Mesenchymal stem cell of the bone marrow (primary cell): ENCODE measurements around the gene CYP1B1.

DNA sequence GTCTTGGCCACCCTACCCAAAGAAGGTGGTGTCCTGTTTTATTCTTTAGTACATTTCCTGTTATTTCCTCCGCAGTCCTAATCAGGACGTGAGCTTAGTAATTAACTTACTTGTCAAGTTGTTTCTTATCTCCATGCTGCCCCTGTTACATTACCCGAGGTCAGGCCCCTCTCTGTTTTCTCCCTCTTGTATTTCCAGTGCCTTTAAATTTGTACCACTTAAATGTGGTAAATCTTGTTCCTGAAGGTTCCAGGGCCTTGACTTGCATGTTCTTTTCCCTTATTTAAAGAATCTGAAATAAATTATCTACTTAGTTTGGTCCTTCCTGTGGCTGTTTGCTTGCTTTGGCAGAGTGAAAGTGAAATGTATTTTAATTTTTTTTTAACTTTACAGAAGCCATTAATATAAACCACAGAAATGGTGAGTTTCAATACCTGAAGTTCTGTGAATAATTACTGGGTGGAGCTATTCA lies 73.5 kb upstream of the RMDN2 start:
- CAGE, long polyA plus RNA = no peak

GRCh38 chr2:37871877-37872305 lies 53.2 kb upstream of the RMDN2 start:
- CAGE, long polyA plus RNA = no peak

- CAGE, long polyA plus RNA = no peak
Measured at GRCh38 chr2:37918899-37919106, 6.3 kb upstream of the RMDN2 start.

- CAGE, long polyA plus RNA = no peak
Measured at GRCh38 chr2:38075886-38076582, at the start of gene CYP1B1. Gene CYP1B1 (minus strand): TSS chr2:38076151.

GRCh38 chr2:38083722-38085017 lies 8.2 kb upstream of the CYP1B1 start:
- CAGE, long polyA plus RNA = no peak

DNA sequence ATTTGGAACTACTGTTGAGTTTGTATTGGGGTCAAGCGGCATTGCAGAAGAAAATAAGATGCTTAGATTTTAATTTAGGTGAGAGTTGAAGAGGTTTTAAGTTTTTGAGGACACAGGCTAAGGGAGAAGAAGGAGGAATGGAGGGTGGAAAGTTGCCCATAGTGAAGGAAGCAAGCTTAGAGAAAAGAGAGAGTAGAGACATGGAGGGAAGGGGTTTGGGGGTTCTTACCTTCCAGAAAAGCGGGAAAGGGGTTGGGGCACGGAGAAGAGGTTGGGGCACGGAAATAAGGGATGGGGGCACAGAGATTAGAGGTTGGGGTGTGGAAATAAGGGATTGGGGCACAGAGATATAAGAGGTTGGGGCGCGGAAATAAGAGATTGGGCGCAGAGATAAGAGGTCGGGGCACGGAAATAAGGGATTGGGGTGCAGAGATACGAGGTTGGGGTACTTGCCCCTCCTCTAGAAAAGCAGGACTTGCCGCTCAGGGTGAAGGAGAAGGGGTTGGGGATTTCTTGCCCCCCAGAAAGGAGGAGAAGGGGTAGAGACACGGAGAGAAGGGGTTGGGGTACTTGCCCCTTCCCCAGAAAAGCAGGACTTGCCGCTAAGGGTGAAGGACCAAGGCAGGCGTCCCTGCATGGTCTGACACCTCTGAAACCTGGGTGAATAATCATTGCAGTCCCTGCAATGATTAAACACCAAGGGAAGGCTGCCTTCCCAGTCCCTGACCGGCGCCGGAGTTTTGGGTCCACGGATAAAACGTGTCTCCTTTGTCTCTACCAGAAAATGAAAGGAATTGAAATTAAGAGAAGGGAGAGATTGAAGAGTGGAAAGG lies 9.3 kb upstream of the CYP1B1 start:
- CAGE, long polyA plus RNA = no peak

GRCh38 chr2:38091717-38092817 lies 16.1 kb upstream of the CYP1B1 start:
- CAGE, long polyA plus RNA = no peak

GRCh38 chr2:38106393-38107331 lies 30.7 kb upstream of the CYP1B1 start:
- CAGE, long polyA plus RNA = no peak

DNA sequence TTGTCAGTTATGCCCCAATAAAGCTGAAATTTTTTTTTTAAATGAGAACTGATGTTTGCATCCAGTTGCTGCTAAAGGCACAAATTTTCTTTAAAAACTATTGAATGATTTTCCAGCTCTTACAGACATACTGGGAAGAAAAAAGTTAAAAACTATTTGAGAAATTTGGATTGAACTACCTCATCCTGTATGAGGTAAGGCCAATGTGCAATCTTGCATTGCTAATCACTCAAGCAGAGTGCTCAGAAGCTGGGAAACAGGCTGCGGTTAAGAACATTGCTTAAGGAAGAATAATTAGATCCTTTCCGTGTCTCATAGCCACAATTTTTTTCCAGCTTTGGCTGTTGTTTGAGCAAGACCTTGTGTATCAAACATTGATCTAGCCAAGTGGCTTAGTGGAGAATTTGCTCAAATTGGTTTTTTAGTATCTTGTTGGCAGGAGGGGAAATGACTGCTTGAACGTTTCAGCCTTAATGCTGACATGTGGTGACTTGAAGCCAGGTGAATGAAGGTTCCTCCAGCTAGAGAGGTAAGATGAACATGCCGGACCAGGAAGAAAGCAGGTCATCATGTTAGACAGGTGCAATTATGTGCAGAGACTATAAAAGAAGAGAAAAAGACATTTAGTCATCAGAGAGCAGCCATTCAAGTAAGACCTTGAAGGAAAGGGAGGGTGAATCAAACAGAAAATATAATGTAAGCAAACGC lies 98.7 kb upstream of the CYP1B1 start:
- CAGE, long polyA plus RNA = no peak

- CAGE, long polyA plus RNA = no peak
Measured at GRCh38 chr2:38244995-38245555, 132.0 kb downstream of the ATL2 start.

GRCh38 chr2:38375454-38376007 lies 1.5 kb downstream of the ATL2 start:
- CAGE, long polyA plus RNA = no peak

- CAGE, long polyA plus RNA = no peak
Measured at GRCh38 chr2:38376008-38376534, 1.0 kb downstream of the ATL2 start.

DNA sequence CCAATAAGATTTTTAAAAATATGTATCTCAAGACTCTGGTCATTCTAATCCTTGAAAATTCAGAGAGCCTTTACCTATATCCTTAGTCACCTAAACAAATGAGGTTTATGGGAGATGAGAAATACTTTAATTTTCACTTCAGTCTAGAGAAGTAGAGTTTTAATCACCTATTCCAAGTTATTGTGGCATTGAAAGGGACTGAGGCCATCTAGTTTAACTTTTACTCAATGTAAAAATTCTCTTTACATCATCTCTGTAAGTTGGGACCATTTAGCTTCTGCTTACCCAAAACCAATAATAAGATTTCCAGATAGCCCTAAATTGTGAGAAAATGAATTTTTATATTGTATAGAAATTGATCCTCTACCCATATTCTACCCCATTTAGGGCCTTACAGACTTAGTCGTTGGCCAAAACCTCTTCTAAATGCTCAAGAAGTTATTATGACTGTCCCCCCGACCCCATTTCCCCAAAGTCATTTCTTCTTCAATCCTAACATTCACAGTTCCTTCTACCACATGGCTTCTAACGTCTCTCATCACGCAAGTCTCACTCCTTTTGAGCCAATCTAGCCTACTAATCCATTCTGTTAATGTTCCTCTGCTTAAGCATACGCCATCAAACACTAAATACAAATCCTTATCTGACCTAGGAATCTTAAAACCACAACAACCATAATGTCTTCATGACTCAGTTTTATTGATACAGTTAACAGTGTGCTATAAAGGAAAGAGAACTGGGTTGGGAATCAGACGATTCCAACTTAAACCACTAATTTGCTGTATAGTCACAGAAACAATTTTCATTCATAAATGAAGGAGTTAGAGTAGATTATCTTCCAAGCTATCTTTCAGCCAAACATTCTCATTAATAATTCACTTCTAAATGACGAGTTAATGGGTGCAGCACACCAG lies 24.0 kb downstream of the HNRNPLL start:
- CAGE, long polyA plus RNA = no peak

GRCh38 chr2:38665655-38666045 lies 264 bp upstream of the GALM start:
- CAGE, long polyA plus RNA = no peak

DNA sequence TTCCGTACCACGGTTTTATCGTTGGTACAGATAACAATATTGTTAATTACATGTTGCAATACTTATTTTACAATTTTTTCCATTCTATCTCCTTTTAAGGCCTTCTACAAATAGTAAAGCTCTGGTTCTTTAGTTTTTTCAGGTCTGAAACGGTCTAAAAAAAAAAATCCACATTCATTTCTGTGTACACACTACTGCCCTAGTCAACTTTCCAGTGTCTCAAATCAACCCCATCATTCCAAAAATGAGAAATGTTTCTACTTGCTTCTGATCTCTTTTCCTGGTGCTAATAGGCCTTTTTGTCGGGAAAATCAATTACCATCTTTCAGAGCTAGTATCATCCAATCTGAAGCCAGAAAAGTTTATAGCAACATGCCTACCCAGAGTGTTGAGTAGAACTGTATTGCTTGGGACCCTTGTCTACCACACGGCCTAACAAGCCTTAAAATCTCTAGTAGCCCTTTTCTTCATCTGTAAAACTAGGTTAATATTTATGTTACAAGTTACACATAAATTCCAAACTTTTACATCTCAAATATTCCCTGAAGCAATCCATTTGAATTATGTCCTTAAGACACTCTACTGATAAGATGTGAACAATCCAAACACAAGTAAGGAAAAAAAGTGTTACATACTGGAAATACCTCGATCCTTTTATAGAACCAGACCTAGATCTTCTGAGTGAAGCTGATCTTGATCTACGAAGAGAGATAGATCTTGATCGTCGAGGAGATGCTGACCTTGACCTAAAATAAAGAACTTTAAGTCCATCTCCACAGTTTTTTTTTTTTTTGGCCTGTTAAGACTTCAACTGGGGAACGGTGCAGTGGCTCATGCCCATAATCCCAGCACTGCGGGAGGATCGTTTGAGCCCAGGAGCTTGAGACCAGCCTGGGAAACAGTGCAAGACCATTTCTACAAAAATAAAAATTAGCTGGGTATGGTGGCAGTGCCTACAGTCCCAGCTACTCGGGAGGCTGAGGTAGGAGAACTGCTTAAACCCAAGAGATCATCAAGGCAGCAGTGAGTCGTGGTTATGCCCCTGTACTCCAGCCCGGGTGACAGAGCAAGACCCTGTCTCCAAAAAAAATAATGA lies 3.4 kb downstream of the SRSF7 start:
- CAGE, long polyA plus RNA = no peak

DNA sequence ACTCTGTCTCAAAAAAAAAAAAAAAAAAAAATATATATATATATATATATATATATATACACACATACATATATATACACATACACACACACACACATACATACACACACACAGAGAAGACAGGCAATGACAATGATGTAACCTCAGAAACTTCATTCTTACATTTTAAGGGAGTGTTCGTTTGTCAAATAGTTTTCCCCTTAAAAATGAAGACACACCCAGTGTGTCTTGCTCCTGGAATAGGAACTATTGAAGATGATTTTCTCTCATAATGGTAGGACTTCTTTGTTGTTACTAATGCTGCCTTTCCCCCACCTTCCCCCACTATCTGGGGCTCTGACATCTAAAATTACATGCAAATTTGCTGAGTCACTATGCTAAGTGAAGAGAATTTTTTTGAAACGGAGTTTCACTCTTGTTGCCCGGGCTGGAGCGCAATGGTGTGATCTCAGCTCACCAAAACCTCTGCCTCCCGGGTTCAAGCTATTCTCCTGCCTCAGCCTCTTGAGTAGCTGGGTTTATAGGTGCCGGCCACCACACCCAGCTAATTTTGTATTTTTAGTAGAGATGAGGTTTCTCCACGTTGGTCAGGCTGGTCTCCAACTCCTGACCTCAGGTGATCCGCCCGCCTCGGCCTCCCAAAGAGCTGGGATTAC lies 48.1 kb downstream of the DHX57 start:
- CAGE, long polyA plus RNA = no peak

DNA sequence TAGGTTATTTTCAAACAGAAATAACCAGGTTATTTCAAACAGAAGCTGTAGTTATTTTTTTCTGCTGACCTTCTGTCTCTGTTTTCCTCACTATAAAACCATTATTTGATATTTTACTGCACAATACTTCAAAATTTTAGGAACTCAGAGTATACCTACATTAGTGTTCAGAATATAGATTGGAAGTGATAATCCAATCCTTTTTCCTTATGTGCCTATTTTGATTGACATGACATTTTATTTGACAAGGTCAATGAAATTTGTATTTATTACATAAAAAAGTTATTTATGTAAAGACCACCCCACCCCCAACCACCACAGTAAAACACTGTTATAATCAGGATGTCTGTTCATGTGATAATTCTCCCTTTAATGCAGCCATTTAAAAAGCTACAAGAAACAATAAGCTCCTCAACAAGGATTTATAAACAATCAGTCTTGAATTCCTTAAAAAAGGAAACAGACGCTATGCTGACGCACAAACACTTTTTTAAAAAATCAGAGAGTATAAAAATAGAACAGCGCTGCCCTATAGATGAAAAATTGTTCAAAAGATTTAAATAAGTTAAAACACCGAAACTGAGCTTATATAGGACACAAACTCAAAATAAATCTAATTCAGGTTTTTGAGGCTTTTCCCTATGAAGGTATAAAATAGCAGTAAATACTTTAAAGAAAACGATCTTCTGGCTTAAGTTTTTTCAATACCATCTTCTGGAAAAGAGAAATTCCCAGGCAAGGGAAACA lies 102.2 kb downstream of the SOS1 start:
- CAGE, long polyA plus RNA = no peak

GRCh38 chr2:39246183-39247085 lies 125.6 kb upstream of the SOS1 start:
- CAGE, long polyA plus RNA = no peak

- CAGE, long polyA plus RNA = no peak
Measured at GRCh38 chr2:39250051-39250913, 129.4 kb upstream of the SOS1 start.

DNA sequence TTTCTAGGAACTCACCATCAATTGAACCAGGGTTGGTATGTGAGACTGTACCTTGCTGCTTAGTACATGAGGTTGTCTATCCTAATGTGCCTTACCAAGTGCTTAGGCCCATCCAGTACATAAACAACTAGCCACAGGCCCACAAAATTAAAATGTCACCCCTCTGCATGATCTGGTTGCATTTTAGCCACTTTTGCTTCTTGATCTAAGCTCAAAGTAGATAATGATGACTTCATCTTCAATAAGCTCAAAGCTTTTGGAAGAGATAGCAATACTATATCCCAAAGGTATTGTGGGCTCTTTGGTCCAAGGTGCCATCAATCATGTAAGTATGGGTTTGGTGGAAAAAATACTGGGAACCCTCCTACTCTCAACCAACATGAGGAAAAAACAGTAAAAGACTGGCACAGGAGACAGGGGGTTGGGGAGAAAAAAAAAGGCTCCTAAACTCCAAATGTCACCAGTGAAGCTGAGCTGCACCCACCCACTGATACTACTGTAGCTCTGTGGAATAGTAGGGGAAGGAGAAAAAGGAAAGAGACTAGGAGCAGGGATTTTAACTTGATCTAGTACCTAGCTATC lies 103.0 kb downstream of the MAP4K3 start:
- CAGE, long polyA plus RNA = no peak